Colic lymph node (tissue), 1 donor: ENCODE measurements around a stretch of chr1.

DNA sequence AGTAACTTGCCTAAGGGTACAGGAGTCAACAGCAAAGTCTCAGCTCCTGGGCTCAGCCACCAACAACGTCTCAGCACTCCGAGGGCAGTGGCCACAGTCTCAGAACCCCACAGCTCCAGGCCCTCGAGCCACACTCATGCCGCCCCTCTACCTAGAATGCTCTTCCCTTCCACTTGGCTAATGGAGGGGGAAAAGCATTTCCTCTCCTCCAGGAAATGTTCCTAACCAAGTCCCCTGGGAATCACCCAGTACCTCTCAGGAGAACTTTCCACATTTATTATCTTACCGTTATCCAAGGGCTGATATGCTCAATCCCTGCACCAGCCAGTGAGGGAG, 1.0 kb upstream of the GJA4 start:
- PRO-cap = no peak

- PRO-cap = no peak
Measured at GRCh38 chr1:34842866-34844147, 16.2 kb downstream of the SMIM12 start.

- PRO-cap = no peak
Measured at GRCh38 chr1:34865664-34866812, 6.5 kb upstream of the SMIM12 start.

- PRO-cap = no peak
Measured at GRCh38 chr1:34930164-34930876, 870 bp upstream of the DLGAP3 start.

DNA sequence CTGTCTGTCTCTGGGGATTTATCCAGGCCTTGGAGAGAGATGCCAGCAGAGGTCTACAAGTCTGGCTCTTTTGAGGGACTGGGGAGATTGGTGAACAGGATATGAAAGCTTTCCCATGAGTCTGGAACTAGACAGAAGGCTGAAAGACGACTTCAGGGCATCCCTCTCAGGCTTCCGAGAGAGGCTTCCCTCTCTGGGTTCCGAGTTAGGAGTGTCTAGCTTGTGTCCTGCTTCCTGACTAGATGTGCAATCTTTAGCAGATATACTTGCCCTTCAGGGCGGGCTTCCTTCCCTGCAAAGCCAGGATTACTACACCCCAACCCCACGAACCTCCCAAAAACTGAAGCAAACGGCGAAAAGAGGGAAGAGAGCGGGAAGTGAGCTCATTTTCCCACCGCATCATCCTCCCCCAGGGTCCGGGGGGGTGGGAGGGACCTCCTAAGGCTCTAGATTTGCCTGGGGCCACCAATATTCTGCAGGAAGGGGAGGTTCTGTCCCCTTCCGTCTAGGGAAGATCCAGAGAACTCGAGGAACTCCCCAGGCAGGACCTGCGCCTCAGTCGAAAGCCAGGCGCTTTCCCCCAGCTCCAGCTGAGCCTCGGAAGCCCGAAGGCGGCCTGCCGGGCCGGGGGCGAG, 532 bp downstream of the TMEM35B start:
- PRO-cap = bidirectional peak, plus-strand start at position 476 of the sequence, minus-strand start at position 236 of the sequence

DNA sequence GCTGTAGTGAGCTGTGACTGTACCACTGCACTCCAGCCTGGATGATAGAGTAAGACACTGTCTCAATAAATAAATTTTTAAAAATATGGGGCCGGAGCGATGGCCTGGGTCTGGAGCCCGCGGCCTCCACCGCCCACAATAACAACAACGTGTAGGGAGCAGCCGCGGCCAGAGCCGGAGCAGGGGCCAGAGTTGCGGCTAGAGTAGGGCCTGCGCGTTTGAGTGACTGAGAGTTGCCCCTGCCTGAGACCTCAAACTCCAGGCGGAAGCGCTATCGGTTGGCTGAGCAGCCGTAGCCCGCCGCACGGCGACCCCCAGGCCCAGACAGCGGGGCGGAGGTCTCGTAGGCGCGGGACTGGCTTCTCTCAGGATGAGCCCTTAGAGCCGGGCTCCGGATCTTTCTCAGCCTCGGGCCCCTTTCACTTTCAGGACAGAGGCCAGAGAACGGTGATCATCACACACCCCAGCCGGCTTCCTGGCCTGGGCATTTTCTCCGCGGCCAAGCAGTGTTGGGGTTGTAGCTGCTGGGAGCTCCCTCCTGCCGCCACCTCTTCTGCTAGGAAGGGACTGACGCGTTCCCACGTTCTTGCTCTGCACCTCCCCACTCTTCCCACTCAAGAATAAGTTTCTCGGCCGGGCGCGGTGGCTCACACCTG, 41.6 kb downstream of the ZMYM1 start:
- PRO-cap = no peak

- PRO-cap = no peak
Measured at GRCh38 chr1:35146157-35146795, 46.7 kb downstream of the SFPQ start.

DNA sequence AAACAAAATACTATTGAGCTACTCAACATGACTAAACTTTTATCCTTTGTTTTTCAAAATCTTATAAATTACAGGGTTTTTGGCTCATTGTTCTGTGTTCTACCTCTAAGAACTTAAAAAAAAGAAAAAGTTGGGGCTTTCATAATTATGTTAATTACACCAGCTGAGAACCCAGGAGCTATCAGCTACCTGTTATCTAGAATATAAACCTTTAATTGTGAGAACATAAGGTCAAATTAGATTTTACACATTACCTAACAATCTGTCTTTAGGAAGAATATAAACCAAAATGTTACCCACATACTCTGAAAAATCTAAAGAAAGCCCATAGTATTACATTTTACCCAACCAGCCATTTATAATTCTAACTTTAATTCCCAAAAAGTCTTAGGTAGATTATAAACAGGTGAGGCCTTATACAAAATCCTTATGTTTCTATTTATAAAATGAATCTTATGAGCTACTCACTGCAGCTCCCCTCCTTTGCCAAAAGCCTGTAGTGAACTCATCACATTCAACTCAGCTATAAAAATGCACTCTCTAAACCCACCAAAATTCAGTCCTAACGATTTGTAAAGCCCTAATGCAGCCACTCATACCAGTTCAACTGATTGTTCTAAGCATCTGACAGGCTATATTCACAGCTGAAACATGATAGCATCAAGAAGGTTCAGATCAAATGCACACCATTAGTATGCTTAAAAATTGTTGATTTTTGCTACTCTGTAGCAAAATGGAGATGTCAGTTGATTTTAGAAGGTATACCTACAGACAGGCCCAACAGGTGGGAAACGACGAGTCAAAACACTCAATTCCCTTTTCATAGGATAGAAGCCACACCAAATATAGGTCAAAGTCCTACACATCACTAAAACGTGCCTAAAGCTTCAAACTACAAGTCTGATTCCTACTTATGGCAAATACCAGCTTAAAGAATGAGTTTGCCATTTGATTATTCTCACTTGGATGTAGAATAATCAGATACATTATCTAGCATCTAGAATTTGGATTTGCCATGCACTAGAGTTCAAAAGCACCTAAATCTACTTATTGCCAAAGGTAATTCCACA, 6.9 kb downstream of the SFPQ start:
- PRO-cap = no peak

DNA sequence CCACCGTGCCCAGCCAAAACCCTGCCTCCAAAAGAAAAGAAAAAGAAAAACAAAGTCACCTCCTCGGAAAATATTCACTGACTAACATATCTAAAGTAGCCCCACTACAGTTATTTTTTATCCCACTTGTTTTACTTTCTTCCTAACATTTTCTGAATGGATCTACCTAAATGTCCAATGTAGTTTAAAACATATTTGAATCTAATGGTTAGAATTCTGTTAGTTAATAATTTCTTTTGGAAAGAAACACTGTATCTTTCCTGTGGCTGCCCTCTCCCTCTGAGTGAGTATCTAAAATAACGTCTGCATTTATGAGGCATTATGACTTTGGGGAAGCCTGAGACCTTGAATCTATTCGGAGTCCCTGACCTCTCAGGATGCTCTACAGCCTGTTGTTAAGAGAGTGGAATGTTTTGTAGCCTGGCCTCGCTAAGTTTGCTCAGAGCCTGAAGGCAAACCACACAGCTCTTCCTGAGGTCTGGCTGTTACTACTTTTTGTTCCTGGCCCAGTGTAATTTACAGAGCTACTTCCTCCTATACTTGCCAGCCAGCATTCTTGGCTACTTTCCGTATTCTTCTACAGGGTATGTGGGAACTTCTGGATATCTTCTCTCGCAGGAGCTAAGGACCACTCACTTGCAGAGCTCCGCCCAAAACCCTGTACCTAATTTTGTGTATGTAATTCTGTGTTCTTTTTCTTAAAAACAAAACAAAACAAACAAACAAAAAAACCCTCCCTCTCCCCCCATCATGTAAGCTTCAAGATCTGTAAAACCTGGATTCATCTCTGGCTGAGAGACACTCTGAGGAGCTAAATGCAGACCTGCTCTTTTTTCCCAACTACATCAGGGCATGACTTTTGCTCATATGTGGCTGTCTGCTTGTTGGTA, 3.7 kb upstream of the ZMYM4 start:
- PRO-cap = no peak

DNA sequence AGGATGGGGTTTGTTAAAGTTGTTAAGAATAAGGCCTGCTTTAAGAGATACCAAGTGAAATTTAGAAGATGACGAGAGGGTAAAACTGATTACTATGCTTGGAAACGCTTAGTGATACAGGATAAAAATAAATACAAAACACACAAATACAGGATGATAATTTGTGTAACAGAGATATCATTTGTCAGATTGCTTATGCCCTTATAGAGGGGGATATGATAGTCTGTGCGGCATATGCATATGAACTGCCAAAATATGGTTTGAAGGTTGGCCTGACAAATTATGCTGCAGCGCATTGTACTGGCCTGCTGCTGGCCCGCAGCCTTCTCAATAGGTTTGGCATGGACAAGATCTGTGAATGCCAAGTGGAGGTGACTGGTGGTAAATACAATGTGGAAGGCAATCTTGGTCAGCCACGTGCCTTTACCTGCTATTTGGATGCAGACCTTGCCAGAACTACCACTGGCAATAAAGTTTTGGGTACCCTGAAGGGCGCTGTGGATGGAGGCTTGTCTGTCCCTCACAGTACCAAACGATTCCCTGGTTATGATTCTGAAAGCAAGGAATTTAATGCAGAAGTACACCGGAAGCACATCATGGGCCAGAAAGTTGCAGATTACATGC, 82.3 kb downstream of the ZMYM4 start:
- PRO-cap = no peak

- PRO-cap = no peak
Measured at GRCh38 chr1:35448352-35449063, 108.7 kb downstream of the KIAA0319L start.

- PRO-cap = unidirectional peak, plus-strand start at chr1:35499960
Measured at GRCh38 chr1:35499827-35500205, 57.4 kb downstream of the KIAA0319L start.

- PRO-cap = no peak
Measured at GRCh38 chr1:35524998-35525637, 32.1 kb downstream of the KIAA0319L start.

GRCh38 chr1:35553969-35554700, 3.1 kb downstream of the KIAA0319L start:
- PRO-cap = no peak

DNA sequence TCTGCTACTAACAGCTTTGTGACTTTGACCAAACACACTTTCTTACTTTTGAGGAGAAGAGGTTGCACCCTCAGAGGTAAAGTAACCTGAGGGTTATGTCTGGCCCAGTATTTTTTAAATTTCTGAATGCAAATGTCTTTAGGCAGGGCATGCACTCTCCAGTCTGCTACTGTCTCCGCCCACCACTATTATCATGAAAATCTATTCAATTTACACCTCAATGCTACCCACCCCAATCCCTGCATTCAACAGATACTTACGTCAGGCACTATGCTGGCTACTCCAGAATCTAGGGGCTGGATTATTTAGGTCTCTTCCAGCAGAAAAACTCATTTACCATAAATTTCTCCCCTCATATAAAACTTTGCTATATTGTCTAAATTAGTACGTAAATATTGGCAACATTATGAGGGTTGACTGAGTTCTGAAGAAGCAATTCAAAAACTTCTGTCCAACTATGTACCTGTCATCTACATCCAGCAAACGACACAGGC, 2.3 kb downstream of the KIAA0319L start:
- PRO-cap = no peak

DNA sequence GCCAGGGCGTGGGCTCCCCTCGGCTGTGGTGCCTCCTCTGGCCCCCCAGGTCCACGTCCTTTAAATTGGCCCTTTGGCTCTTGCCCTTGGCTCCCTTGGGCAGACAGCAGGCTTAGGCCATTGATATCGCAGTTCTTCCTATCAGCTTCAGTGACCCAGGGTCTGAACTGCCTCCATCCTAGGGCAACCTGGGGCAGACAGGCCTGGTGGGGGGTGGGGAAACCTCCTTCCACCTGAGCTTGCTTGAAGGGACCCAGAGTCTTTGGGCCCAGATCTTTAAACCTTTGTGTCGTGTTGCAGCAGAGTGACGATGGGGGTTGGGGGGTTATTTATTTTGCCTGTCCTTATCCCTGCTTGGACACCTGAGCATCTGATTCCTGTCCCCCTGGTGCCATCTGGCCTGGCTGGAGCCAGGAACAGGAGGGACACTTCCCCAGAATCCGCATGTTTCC, 7.0 kb upstream of the TFAP2E start:
- PRO-cap = no peak

- PRO-cap = no peak
Measured at GRCh38 chr1:35573851-35574517, 870 bp downstream of the TFAP2E start.

GRCh38 chr1:35869338-35870103, 13.5 kb upstream of the AGO1 start:
- PRO-cap = no peak

- PRO-cap = no peak
Measured at GRCh38 chr1:35982266-35983227, 51.6 kb downstream of the AGO3 start.

DNA sequence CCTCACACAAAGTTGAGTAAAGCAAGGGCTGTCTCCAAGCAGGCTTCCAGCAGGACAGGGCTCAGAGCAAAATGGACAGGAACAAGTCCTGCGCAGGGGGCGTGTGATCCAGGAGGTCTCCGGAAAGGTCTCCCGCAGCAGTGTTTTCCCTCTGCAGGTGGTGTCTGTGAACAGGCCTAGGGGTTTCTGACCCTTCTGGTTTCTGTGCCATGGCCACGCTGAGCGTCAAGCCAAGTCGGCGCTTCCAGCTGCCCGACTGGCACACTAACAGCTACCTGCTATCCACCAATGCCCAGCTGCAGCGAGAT, 773 bp downstream of the TEKT2 start:
- PRO-cap = no peak